LHCN-M2 (cell line): ENCODE measurements around a stretch of chr15.

DNA sequence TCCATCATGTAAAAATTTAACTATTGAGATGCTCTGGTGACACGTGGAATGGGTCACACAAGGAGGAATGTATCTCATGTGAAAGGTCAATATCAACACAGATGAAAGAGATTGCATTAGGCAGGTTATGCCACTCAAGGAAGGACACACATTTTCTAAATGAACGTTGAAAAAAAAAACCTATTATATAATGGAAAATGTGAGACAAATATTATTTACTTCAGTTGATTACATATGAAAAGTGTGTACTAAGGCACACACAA, 304.2 kb downstream of the WDR72 start:
- RAMPAGE, long total RNA, result no peak

- RAMPAGE, long total RNA, result no peak
Observed at GRCh38 chr15:55179017-55179935, 17.5 kb downstream of the RSL24D1 start.

- RAMPAGE, long total RNA, result no peak
Observed at GRCh38 chr15:55196118-55196802, 481 bp downstream of the RSL24D1 start.

- RAMPAGE, long total RNA, result no peak
Observed at GRCh38 chr15:55268125-55268606, 21.4 kb downstream of the RAB27A start.

GRCh38 chr15:55276980-55277751, 12.4 kb downstream of the RAB27A start:
- RAMPAGE, long total RNA, result no peak

GRCh38 chr15:55402647-55403191, 5.4 kb downstream of the CCPG1 start:
- RAMPAGE, long total RNA, result no peak

GRCh38 chr15:55544735-55545434, 36.9 kb upstream of the DNAAF4 start:
- RAMPAGE, long total RNA, result no peak

- RAMPAGE, long total RNA, result no peak
Observed at GRCh38 chr15:56139115-56139605, 104.5 kb downstream of the RFX7 start.

DNA sequence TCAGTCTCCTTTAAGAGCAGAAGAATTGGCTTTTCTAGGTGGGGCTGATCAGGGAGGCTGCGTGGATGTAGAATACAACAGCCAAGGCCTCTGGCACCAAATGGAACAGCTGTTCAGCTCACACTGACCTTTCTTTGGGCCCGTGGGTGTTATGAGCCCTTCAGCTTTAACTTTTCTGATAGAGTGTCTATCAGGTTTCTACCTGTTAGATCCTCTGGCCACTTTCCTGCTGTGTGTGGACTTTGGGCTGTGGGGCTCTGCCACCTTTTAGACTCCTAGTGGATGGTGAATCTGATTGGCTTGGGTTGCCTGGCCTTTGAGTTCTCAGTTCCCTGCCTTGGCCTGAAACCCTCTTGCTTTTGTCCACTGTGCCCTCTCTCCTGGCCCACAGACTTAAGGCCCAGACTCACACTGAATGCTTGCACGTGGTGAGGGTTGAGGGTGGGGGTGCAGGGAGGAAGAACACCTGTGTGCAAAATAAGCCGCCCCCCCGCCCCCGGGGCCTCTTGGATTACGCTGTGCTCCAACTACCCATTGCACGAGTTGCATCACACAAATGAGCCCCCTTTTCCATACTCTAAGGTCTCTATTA, 1.3 kb upstream of the RFX7 start:
- RAMPAGE, long total RNA, result no peak

- RAMPAGE, long total RNA, result no peak
Observed at GRCh38 chr15:56832188-56832581, 86.3 kb upstream of the TCF12 start.

- RAMPAGE, long total RNA, result no peak
Observed at GRCh38 chr15:56886318-56886517, 32.2 kb upstream of the TCF12 start.

DNA sequence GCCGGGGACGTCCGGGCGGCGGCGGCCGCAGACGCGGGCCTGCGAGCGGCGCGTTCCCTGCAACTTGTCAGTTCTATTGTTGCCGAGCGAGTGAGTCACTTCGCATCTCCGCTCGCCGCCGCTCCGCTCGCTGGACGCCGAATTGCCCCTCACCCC, 810 bp downstream of the TCF12 start:
- RAMPAGE, long total RNA, result no peak

- RAMPAGE, long total RNA, result no peak
Observed at GRCh38 chr15:57143214-57143945, 224.9 kb downstream of the TCF12 start.

- RAMPAGE, long total RNA, result no peak
Observed at GRCh38 chr15:57198536-57199058, 177.7 kb upstream of the CGNL1 start.

GRCh38 chr15:57218693-57219120, 157.6 kb upstream of the CGNL1 start:
- RAMPAGE, long total RNA, result no peak

- RAMPAGE, long total RNA, result no peak
Observed at GRCh38 chr15:57281275-57281879, 94.9 kb upstream of the CGNL1 start.

- RAMPAGE, long total RNA, result no peak
Observed at GRCh38 chr15:57461628-57462133, 85.4 kb downstream of the CGNL1 start.

DNA sequence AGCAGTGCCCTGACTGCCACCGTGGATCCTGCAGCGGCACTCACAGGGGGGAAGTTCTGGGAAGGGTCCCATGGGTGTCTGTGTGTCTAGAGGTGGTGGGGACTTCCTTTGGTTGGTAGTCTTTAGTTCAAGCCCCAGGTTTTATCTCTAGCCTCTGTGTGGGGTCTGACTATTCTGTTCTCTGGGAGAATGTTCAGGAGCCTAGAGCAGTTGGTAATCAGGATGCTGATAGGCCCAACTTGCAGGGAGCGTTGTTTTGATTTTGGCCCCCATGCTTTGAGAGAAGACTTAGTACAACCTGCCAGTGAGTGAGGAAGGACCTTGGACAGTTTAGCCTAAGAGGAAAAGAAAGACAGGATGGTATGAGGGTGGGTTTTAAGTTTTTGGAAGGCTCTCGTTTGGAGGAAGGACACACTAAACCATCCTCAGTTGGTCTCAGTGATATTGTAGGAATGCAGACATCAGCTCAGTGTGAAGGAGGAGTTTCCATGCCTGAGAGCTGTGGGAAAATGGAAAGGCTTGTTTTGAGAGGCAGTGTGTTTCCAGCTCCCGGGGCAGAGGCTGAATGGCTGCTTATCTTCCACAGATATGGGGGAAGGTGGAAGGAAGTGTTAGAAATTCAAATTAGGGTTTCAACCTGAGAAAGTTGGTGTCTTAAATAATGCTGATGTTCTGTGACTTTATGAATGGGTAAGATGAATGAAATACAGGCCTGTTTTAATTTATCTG, 89.7 kb upstream of the MYZAP start:
- RAMPAGE, long total RNA, result no peak

DNA sequence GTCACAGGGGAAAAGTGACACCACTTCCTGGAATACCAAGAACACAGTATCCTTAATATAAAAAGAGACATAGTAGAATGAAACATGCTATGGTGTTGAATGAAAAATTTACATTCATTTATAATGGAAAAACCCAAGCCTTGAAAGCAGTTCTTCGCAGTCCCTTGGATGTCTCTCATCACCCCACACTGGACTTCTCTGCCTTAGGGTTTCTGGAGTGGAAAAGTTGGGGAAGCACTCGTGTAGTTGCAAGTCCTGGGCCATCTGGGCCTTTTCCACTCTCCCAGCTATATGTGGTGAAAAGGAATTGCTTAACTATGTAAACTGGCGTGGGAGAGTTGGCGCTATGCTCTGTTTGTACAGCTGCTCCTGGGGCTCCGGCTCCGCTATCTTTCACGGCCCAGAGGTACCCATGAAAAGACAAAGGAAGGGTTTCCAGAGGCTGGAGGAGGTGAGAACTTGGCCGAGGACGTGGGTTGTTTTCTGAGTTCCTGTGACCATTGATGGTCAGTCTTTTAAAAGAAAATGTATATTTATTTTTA, 81.1 kb upstream of the MYZAP start:
- RAMPAGE, long total RNA, result no peak

DNA sequence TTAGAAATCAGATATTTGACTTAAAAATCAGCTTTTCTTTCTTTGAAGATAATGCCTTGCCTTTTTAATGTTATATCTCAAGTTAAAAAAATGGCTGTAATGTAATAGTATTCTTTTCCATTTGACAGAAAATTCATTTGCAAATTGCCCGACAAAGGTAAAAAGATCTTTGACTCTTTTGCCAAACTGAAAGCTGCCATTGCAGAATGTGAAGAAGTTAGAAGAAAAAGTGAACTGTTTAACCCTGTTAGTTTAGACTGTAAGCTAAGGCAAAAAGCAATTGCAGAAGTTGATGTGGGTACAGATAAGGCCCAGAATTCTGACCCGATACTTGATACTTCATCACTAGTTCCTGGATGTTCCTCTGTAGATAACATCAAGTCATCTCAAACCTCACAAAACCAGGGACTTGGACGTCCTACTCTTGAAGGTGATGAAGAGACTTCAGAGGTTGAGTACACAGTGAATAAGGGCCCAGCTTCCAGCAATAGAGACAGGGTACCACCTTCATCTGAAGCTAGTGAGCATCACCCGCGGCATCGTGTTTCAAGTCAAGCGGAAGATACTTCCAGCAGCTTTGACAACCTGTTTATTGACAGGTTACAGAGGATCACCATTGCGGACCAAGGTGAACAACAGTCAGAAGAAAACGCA, 2.2 kb downstream of the POLR2M start:
- RAMPAGE, long total RNA, result no peak